SJCRH30 (cell line): ENCODE results near the gene ARHGEF17.

- RAMPAGE, long total RNA: no peak
Observed at GRCh38 chr11:72703761-72704324, 29.6 kb upstream of the PDE2A start.

- RAMPAGE, long total RNA: no peak
Observed at GRCh38 chr11:72722005-72722827, 30.0 kb downstream of the ARAP1 start.

DNA sequence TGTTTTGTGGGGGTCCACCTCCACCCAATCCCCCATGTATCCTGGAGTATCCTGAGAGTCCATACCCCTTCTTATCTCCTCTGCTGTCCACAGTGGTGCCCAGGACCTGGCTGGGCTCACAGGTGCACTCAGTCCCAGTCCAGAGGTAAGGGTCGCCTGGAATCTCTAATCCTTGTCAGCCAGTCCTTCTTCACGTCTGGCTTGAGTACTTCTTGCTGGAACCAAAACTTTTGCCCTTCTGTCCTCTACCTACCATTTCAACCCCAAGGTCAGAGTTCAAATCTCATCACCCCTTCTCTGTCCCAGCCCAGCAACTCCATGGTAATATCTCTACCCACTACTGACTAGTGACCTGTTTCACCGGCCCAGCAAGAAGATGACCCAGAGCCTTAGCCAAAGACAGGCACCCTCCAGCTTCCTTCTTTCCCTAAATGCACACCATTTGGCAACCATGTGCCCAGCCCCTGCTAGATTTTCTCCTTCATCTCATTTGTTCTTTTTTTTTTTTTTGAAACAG is 15.0 kb downstream of the ARAP1 start:
- RAMPAGE, long total RNA: no peak

DNA sequence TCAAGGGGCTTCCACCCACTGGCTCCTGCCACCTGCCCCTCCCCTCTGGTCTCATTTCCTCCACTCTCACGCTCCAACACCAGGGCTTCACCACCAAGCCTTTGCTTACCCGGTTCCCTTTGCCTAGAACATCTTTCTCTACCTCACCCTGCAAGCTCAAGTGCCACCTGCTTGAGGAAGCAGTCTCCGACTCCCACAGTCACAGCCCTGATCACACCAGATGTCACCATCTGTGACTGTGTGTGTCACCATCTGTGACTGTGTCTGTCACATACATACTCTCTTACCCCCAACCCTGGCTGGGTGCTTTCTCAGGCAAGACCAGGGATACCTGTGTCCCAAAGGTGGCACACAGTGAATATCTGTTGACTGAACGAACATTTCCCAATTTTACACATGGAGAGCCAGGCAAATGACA is 8.3 kb downstream of the ARAP1 start:
- RAMPAGE, long total RNA: no peak

- RAMPAGE, long total RNA: no peak
Observed at GRCh38 chr11:72781431-72782139, 12.3 kb downstream of the STARD10 start.

GRCh38 chr11:72787027-72788146 is 6.5 kb downstream of the STARD10 start:
- RAMPAGE, long total RNA: no peak

DNA sequence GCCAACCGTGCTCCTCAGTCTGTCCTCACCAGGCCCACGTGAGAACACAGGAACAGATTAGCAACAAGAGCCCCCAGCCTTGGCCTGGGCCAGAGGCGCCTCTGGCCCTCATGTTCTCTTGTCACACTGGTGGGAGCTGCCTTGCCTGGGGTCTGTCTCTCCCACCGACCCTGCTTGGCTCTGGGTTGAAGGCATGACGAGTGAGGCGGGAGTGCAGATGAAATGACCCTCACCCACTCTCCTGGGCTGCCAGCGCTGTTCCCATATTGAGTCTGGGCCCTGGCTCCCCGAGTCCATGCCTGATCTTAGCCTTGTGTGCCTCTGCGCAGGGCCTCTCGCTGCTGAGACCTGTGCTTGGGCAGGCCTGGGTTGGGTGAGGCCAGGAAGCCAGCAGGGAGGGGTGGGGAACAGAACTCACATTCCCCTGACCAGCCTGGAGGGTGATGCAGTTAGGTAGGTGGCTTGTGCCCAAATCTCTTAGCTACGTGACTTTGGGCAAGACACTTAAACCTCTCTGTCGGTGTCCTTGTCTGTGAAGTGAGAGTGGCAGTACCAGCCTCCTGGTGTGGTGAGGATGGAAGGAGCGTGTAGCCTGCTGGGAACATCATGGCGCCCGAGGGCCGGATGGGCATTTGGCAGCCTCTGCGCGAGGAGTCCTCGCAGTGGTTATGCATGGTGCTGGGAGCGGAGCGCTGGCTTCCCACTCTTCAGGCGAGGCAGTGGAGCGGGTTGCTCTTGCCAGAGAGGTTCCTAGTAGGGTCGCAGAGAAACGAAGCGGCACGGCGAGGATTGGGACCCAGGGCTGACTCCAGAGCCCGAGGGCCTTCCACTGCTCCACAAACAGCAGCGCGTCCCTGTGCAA is 6.7 kb downstream of the ATG16L2 start:
- RAMPAGE, long total RNA: no peak

DNA sequence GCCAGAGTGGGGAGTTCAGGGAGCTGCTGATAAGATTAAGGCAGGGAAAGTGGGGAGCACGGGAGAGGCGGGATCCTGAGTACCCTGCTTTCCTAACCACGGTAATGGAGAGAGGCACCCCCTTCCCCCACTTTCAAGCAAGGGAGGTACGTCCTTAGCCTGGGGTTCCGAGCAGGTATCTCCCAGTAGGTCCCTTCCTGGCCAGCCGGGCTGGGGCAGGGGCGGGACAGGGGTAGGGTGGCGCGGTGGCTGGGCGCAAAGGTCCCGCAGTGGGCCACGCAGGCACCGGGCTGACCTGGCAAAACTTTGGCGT is 393 bp upstream of the P2RY2 start:
- RAMPAGE, long total RNA: no peak

DNA sequence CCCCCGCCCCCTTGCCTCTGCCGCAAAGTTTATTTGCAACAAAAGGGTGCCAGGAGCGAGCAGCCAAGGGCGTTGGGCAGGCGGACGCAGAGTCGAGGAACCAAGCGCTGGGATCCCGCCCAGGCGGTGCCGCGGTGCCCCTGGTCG is at the start of gene ARHGEF17:
TSS of gene ARHGEF17 (plus strand) at position 41 of the 147 bp plus-strand sequence.
- RAMPAGE, long total RNA: no peak

GRCh38 chr11:73317242-73317579 is 9.1 kb downstream of the ARHGEF17 start:
- RAMPAGE, long total RNA: no peak

- RAMPAGE, long total RNA: no peak
Observed at GRCh38 chr11:73361882-73362706, 14.1 kb upstream of the RELT start.

GRCh38 chr11:73510441-73511337 is 87.2 kb downstream of the FAM168A start:
- RAMPAGE, long total RNA: no peak

DNA sequence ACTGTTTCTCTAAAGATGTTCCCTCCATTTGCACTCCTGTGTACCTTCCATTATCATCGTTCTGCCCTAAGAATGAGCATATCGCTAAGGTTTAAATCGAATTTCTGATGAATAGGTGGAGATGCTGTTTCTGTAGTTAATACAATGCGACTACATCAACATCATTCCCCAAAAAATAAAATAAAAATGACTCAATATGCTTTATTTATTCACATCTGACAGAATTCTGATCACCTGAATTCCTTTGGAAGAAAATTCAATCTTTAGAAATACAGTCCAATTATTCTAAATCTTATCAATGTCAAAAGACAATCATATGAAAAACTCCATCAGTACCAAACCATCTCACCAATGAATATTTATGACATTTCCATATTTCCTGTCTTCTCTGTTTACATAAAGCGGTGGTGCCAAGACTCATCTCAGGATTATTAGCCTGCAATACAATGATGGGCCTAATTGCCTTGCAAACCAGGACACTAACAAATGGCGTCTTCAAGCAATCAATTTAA is 2.3 kb downstream of the FAM168A start:
- RAMPAGE, long total RNA: no peak

DNA sequence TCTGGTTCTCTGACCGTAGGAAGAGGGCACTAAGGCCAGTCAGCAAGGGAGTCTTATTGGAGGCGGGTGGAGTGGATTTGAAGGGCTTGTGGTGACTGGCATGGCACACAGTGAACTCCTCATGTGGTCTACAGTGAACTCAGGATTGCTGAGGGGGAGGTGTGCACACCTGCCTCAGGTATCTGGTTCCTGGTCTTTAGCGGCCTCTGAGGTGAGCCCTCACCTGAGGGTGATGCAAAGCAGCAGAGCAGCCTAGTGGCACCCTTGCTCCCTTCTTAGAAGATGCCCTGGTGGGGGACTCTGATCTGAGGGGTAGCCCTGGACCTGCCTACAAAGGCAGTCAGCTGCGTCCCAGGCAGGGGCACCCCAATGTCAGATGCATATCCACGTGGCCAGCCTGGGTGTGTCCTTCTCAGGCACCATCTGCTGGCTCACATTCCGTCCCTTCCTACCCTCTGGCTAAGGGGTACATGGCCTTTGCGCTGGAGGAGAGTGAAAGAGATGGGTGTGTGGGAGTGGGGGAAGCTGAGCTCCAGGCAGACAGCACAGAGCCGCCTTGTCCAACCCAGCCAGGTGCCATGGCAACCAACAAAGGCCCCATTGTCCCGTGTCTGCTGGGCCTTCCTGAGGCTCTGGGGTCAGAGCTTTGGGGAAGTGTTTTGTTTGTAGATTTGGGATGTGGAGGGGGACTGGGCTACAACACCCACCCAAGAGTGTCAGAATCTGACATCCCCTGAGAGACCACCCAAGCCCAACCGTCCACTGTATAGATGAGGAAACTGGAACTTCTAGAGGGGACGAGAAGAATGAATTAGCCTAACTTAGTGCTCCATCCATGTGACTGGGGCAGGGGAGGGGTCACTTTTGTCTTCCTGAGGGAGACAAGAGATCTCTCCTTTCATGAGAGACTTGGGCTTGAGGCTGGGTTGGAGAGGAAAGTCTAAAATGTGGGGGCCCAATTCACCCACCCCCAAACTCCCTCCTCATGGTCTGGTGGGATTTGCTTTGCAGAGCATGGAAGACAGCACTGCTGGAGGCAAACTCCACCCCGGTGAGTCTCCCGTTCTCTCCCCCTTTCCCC is 5.9 kb downstream of the PLEKHB1 start:
- RAMPAGE, long total RNA: no peak

DNA sequence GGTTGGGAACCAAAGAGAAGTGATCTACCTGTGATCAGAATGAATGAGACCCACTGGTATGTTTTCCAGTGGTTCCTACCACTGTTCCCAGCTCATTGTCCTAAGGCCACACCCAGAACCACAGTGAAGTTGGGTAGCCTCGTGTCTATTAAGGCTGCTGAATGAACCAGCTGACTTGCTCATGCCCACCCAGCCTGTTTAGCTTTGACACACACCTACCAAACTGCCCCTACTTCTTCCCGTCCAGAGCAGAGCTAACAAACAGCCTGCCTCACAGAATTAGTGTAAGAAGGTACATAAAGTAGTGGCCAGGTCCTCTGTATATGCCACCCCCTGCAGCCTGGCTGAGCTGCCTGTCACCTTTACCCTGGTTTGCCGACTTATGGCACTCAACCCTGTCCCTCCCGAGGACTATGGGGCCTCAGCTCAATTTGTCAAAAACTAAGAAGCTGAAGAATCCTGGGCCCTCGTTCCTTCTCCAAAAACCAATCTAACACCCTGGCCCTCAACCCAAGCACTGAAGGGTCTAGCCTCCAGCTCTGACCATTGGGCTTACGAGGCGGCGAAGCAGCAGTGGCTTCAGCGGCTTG is 9.9 kb downstream of the UCP2 start:
- RAMPAGE, long total RNA: no peak

GRCh38 chr11:74004673-74005013 is 4.2 kb downstream of the UCP3 start:
- RAMPAGE, long total RNA: no peak

DNA sequence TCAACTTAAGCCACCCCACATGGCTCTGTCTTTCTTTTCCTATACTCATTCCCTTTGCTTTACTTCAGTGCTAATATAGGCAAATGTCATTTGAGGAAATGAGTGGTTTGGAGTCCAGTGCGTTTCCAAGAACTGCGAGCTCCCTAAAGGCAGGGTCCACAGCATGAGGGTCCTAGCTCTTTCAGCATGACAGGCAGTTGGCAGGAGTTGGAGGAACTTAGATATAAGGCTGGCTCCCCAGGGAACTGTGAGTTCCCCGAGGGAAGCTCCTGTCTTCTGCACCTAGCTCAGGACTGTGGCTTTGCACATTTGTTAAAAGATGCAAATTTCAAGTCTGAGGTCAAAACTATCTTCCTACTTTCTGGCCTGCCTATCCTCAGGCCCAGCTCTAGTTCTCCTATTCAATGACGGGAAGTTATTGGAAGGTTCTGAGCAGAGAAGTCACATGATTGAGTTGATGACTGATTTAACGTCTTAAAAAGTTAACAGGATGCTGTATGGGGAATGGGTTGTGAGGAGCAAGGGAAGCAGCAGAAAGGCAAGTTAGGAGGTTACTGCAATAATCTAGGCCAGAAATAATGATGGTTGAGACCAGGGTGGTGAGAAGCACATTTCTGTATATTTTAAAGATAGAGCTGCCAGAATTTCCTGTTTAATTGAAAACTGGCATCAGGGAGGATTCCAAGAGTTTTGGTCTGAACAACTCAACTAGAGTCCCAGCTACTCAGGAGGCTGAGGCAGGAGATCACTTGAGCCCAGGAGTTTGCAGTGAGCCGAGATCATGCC is 11.7 kb upstream of the UCP3 start:
- RAMPAGE, long total RNA: no peak

DNA sequence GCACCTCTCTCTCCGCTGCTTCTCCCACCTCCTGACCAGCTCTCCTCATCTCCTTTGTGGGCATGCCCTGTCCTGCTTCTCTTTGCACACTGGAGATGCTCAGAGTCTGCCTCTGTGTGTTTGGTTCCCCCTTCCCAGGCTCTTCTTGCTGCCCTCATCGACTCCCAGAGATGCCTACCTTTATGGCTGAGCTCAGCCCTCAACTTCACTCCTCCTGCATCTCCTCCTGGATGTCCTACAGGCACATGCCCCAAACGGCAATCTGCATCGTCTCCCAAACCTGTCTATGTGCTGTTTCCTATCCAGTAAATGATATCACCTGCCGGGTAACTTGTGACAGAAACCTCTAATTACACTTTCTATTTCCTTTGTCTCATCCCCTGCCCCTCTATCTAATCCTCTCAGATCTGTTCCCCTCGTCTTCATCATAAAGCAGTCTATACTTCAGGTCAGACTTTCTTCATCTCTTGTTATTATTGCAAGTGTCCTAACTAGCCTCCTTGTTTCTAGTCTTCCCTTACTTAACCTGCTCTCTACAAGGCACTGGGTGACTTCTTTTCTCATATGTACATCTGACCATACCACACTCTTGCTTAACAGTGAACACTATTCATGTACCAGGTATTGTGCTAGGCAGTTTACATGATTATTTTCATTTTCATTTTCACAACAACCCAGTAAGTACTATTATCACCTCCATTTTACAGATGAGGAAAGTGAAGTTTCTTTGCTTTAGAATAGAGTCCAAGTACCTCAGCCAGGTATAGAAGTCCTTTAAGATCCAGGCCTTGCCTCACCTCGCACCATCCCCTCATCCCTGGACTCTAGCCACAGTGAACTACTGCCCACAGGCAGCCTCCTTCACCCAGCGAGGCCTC is 21.9 kb upstream of the UCP3 start:
- RAMPAGE, long total RNA: no peak

- RAMPAGE, long total RNA: no peak
Observed at GRCh38 chr11:74461821-74462651, 5.3 kb downstream of the KCNE3 start.

DNA sequence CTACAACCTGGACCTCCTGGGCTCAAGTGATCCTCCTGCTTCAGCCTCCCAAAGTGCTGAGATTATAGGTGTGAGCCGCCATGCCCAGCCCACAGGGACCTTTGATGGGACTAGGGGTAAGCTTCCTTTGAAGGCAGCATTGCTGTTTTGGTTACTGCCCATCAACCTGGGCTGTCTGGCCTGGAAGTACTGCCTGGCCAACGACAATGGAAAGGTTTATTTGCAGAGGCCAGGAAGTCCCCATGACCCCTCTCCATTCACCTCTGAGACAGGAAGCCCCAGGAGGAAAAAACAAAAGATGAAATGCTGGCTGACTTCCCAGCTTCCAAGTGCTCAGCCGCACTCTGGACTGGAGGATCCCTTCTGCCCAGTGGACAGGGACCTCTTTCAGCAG is 32.9 kb upstream of the POLD3 start:
- RAMPAGE, long total RNA: no peak